ENCODE measurements around a stretch of chr18.

- RRBS, 2 experiments: no CpG with 5 or more reads among the region's 3 CpGs
Observed at GRCh38 chr18:35914744-35915128, 57.7 kb upstream of the C18orf21 start.

DNA sequence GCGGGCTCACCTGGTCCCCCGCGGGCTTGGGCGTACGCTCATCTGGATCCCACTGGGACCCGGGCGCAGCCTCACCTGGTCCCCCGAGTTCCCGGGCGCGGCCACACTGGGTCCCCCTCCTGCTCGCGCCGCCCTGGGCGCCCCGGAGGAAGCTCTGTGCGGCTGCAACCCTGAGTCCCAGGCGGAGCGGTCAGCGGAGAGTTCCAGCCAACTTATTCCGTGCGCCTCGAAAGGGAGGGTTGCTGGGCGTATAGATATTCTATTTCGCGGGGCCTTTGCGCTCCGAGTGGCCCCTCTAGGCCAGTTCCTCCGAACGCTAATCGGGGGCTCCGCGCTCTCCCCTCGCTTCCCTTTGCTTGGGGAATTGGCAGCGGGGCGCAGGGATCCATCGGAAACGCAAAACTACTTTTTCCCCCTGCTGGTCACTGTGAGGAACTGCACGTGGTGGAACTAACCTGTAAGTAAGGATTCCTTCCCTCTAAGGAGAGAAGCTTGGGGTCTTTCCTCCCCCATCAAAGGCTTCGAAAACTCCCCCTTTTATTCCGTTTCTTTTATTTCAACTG, 22.2 kb upstream of the C18orf21 start:
- RRBS, 2 experiments: 27 to 30% methylated on average over 14 of the region's 41 CpGs

GRCh38 chr18:36130849-36131182, 1.1 kb downstream of the ELP2 start:
- RRBS, 2 experiments: no CpG with 5 or more reads among the region's 11 CpGs

GRCh38 chr18:36144012-36144358, 14.3 kb downstream of the ELP2 start:
- RRBS, 2 experiments: no CpG with 5 or more reads among the region's 2 CpGs

DNA sequence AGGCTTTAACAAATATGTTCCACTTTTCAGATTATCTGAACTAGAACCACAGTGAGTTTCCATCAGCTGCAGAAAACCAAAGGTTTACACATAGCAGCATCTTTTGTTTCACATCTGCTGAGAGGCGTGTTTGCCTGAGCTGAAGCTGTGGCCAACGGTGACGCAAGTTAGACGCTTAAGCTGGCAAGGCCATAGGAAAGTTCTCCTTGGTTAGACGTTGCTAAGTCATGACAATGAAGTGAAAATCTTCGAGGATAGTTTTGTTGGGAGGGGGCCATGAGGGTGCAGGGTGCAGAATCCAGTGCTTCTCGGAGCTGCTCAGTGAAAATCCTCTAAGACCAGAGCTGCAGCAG, 105.2 kb downstream of the FHOD3 start:
- RRBS, 2 experiments: no CpG with 5 or more reads among the region's 7 CpGs

- RRBS, 2 experiments: no CpG with 5 or more reads among the region's 14 CpGs
Observed at GRCh38 chr18:36692306-36693511, 136.1 kb downstream of the TPGS2 start.

DNA sequence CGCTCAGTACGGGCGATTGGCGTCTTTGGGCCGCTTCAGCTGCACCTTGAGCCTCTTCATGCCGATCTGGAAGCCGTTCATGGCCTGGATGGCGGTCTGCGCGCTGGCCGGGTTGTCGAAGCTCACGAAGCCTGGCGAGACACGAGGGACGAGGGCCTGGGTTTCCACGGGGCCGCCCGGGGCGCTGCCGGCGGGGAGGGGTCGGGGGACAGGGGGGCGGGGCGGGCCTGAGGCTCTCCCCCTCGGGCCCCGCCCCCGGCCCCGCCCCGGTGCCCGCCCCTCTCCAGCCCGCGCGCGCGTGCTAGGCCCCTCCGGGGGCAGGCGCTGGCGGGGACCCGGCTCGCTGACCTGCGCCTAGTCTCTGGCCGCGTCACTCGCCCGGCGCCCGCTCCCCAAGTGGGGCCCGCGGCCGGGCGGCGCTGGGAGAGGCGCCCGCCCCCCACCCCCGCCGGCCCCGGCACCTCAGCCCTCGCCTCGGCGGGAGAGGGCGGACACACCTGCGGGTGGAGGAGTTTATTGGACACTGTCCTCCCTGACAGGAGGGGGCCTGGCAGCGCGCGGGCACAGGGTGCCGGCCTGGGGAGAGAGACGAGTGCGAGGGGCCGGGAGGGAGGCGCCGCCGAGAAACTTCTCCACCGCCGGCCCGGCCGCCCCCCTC, 311.7 kb downstream of the CELF4 start:
- RRBS, 2 experiments: 18 to 24% methylated on average over 49 to 52 of the region's 77 CpGs

GRCh38 chr18:37487221-37487835, 78.3 kb downstream of the CELF4 start:
- RRBS, 2 experiments: under 1 to 2% methylated on average over 8 of the region's 14 CpGs

GRCh38 chr18:37566344-37567091, 920 bp upstream of the CELF4 start:
- RRBS, 2 experiments: 10 to 13% methylated on average over 21 of the region's 56 CpGs

- RRBS, 2 experiments: 95 to 96% methylated on average over 3 to 4 of the region's 15 CpGs
Observed at GRCh38 chr18:44792134-44793191, 111.8 kb downstream of the SETBP1 start.

- RRBS, 2 experiments: no CpG with 5 or more reads among the region's 10 CpGs
Observed at GRCh38 chr18:44917821-44918503, 237.3 kb downstream of the SETBP1 start.

GRCh38 chr18:45015946-45016338, 335.3 kb downstream of the SETBP1 start:
- RRBS, 2 experiments: no CpG with 5 or more reads among the region's 5 CpGs

DNA sequence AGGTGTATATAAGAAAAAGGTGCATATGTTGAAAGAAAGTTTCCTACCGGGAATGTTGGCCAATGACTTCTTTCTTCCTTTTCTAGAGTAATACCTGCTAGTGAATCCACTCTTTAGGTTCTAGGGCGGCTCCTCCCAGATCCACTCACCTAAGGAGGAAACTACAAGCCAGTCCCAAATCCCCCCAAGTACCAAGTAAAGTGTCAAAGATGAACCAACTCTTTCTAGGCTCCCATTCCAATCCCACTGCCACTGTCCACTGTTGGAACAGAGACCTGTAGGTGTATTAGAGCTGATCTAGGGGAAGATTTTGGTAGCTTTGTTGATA, 376.3 kb upstream of the SLC14A2 start:
- RRBS, 2 experiments: no CpG with 5 or more reads among the region's 2 CpGs

- RRBS, 2 experiments: no CpG with 5 or more reads among the region's 5 CpGs
Observed at GRCh38 chr18:45254753-45255067, 360.6 kb upstream of the SLC14A2 start.

DNA sequence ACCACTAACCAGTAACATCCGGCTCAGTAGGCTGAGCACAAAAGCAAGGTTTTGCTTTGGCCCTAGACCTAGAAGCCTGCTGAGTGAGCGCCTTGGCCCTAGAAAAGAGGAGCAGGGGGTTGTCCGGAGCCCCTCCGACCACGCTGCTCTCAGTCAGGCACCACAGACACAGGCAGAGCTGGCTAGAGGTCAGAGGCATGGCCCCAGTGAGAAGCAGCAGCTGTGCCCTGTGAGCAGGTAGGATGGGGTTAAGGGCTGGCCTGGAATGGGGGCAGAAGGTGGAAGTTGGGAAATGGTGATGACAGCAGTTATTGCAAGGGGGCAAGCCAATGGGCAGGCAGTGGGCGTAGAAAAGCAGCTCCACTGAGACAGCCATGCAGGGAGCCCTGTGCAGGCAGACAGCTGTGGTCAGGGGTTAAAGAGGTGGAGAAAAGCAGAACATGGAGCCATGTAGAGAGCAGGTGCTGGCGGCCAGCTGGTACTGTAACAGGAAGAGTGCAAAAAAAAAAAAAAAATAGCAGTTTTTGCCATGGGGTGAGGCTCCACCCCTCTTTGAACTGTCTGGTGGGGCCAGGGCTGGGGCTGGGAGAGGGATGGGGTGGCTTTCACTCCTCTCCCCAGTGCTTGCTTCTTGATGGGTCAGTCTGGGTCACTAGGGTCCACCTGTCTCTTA, 36.9 kb upstream of the SLC14A1 start:
- RRBS, 2 experiments: 60 to 70% methylated on average over 2 of the region's 7 CpGs

- RRBS, 2 experiments: no CpG with 5 or more reads among the region's 8 CpGs
Observed at GRCh38 chr18:46152245-46152732, 21.5 kb upstream of the C18orf25 start.

- RRBS, 2 experiments: no CpG with 5 or more reads among the region's 4 CpGs
Observed at GRCh38 chr18:46356262-46356759, 22.5 kb downstream of the RNF165 start.

DNA sequence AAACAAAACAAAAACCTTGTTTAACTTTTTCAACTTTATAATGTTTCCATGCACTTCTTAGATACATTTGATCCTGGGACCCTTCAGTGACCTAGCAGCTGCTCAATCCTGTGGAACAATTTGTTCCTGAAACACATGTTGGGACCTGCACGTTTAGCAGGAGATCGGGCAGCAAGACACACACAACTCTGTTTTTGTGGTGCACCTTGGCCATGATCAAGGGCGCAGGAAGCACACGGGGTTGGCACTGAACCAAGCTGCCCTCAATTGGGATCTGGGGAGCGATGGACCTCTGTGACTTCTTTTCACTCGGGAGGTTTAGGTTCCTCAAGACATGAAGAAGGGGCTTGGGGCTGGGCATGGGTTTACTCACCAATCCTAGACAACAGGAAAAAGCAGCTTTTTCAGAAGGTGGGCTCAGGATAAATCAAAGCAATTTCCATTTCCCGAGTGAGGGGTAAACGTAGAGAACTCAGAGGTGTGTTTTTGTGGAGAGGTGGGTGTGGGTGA, 54.6 kb downstream of the RNF165 start:
- RRBS, 2 experiments: no CpG with 5 or more reads among the region's 8 CpGs

GRCh38 chr18:46754652-46755432, 2.0 kb downstream of the ST8SIA5 start:
- RRBS, 2 experiments: 29% methylated on average over 1 of the region's 15 CpGs; no CpG with 5 or more reads in 1 of the 2 experiments

DNA sequence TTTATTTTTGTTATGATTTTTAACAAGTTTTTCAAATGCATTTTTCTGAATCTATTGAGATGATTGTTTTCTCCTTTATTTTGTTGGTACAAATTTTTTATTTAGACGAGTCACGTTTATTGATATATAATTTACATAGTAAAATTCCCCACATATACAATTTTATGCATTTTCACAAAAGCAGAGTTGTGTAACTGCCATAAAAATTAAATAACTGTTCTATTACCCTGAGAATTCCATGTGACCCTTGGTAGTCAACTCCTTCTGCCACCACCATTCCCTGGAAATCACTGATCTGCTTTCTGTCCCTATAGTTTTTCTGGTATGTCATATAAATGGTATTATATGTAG, 26.2 kb upstream of the ST8SIA5 start:
- RRBS, 2 experiments: no CpG with 5 or more reads among the region's 2 CpGs